NCI-H460 (cell line): ENCODE measurements around the genes DUSP21 and NDUFB11.

DNA sequence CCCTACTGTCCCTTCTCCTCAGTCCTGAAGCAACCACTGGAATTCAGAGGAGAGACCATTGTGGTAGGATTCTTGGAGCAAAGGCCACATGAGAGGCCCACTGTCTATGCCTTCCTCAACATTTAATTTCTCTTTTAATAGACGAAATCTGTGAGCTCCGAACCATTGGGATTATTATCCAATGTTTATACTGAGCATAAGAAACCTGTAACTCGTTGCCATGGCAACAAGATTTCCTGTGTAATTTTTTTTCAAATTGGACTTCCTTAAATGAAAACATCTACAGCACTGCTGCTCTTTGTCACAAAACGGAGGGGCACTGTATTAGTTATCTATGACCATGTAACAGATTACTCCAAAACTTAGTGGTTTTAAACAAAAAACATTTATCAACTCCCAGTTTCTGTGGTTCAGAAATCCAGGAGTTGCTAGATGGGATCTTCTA is 38.7 kb downstream of the PPP1R2C start:
RAMPAGE:
- cytosol, long total RNA: no peak
- long total RNA: no peak
- nucleus, long total RNA: no peak

RAMPAGE:
- cytosol, long total RNA: no peak
- long total RNA: no peak
- nucleus, long total RNA: no peak
Measured at GRCh38 chrX:43589730-43590702, 66.1 kb upstream of the MAOA start.

DNA sequence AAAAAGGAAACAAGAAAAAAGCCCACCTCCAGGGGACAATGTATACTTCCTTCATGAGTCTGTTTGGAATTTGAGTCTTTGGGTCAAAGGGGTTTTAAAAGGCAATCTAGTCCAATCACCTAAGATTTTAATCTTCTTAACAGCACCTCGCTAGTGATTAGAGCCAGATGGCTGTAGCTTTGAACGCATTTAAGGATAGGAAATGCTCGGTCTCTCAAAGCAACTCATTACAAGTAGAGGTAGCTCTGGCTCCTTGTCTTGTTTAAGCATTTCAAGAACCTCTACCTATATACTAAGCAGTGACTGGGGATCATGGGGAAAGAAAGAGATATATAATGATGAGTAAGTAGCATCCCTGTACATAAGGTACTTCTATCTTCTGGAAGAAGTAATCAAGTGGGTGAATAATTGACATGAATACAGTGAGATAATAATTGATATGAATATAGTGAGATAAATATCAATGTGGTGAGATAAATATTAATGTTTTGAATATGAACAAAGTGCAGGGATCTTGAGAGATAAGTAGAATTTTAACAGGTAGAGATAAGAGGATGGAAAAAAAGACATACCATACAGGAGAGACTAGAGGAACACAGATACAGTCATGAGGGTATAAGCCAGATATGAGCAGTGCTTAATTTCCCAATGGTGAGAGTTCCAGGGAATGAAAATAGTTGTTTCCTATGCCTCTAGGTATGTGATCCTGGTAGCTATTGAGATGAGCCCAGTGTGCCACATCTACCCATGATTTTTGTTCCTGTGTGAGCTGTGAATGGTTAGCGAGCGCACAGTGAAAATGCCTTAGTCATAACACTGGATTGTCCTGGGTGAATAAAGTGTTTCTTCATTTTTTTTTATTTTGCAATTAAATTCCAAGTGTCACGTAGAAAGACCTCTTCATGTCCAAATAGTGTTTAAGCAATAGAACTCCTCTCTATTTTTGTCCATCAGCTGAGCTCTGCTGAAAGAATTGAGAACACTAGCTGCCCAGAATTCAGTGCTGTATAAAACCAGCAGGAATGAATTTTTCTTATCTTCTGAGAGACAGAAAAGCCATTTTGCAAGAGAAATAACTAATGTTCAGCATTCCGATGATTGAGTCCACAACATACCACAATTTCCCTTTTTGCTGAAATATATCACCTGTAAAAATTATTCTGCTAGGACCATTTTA is 5.2 kb downstream of the MAOA start:
RAMPAGE:
- cytosol, long total RNA: no peak
- long total RNA: no peak
- nucleus, long total RNA: no peak

DNA sequence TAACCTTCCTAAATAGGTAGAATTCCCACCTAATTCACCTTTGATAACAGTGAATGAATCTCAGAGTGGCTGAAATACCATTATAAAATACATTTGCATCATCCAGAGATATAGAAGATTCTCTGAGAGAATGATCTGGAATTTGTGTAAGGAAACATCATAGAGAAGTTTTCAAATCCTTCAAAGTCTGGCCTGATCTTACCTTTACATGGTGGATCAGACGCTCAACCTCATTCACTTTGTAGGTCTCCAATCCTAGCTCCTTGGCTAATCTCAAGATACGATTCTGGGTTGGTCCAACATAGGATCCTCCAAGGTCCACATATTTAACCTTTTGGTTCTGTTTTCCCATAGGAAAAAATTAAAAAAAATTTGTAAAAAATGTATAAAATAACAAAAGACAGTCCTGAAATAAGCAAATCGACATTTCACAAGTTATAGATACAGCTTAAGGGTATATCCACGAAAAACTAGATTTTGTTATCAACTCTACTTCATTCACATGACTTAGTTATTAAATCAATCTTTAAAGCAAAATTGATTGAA is 43.5 kb downstream of the MAOB start:
RAMPAGE:
- cytosol, long total RNA: no peak
- long total RNA: no peak
- nucleus, long total RNA: no peak

RAMPAGE:
- cytosol, long total RNA: no peak
- long total RNA: no peak
- nucleus, long total RNA: no peak
Measured at GRCh38 chrX:44542150-44542480, 544 bp downstream of the FUNDC1 start.

DNA sequence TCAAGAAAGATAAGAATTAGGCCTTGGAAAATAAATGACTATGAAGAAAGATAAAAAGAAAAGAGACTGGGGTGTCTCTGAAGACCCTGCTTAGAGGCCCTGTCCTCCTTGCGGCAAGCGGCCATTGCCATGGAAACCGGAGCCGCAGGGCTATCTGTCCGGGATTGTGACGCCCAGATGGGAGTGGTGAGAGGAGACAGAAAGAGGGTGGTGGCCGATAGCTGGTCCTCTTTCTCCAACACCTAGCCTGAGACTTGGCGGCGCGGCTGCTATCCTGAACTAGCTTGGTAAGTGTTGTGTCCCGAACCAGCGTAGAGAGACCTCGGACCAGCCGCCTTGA is at the start of gene DUSP21:
Gene DUSP21 (plus strand): TSS at position 228 of the 340 bp plus-strand sequence.
RAMPAGE:
- cytosol, long total RNA: no peak
- long total RNA: no peak
- nucleus, long total RNA: no peak

DNA sequence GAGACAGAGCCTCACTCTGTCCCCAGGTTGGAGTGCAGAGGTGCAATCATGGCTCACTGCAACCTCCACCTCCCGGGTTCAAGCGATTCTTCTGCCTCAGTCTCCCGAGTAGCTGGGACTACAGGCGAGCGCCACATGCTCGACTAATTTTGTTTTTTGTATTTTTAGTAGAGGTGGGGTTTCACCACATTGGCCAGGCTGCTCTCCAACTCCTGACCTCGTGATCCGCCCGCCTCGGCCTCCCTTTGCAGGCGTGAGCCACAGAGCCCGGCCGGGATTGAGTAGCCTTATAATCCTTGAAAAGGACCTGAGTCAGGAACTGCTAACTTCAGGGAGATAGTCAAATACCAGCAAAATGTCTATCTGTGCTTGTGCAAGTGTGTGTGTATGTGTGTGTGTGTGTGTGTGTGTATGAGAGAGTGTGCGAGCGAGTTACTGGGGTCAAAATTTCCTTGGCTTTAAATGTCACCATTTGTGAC is 1.9 kb upstream of the KDM6A start:
RAMPAGE:
- cytosol, long total RNA: no peak
- long total RNA: no peak
- nucleus, long total RNA: no peak

RAMPAGE:
- cytosol, long total RNA: no peak
- long total RNA: no peak
- nucleus, long total RNA: no peak
Measured at GRCh38 chrX:44915699-44916033, 42.7 kb downstream of the KDM6A start.

GRCh38 chrX:44997391-44998358 is 124.7 kb downstream of the KDM6A start:
RAMPAGE:
- cytosol, long total RNA: no peak
- long total RNA: no peak
- nucleus, long total RNA: no peak

GRCh38 chrX:45069474-45070482 is 130.9 kb downstream of the DIPK2B start:
RAMPAGE:
- cytosol, long total RNA: no peak
- long total RNA: no peak
- nucleus, long total RNA: no peak

DNA sequence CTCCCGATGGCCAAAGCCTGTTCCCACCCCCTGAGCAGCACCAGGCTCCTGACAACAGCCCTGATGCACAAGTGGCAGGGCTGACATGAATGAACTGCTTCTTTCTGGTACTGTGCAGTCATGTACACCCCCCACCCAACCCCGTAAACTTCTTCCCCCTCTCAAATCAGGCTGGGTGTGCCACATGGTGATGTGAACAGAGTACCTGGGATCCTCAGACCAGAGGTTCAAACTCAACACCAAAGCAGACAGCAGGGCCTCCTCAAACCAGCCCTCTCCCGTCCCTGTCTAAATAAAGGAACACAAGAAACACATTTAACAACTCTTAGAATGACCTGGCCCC is 609.2 kb upstream of the DIPK2B start:
RAMPAGE:
- cytosol, long total RNA: no peak
- long total RNA: no peak
- nucleus, long total RNA: no peak

RAMPAGE:
- cytosol, long total RNA: no peak
- long total RNA: no peak
- nucleus, long total RNA: no peak
Measured at GRCh38 chrX:46574481-46575479, 1.2 kb downstream of the CHST7 start.

RAMPAGE:
- cytosol, long total RNA: no peak
- long total RNA: no peak
- nucleus, long total RNA: no peak
Measured at GRCh38 chrX:46587695-46588218, 14.2 kb downstream of the CHST7 start.

DNA sequence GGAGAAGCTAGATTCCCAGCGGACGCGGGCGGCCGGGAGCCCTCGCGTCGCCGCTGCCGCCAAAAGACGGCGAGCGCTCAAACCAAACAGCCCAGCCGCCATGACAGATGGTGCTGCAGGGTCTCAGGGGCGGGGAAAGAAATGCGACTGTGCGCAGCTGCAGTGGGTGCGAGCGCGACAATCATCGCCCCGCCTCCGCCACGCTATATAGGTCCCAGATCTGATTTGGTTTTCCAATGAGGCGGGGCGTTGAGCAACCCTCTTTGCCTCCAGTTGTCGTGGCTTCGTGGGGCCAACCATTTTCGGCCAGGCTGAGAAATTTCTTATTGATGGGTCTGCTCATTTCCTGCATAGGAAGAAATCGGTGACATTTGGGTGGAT is at the start of gene NDUFB11:
Gene NDUFB11 (minus strand): TSS at position 125 of the 381 bp plus-strand sequence.
RAMPAGE:
- cytosol, long total RNA: start-site peak on the minus strand centred at position 127 of the sequence, 38 bp wide, 10,634 and 19,278 reads in 2 replicates
- long total RNA: start-site peak on the minus strand centred at position 125 of the sequence, 35 bp wide, 4,078 and 19,530 reads in 2 replicates
- nucleus, long total RNA: start-site peak on the minus strand centred at position 119 of the sequence, 22 bp wide, 6,521 and 3,243 reads in 2 replicates

RAMPAGE:
- cytosol, long total RNA: no peak
- long total RNA: no peak
- nucleus, long total RNA: no peak
Measured at GRCh38 chrX:47225492-47226111, 7.1 kb downstream of the CDK16 start.

DNA sequence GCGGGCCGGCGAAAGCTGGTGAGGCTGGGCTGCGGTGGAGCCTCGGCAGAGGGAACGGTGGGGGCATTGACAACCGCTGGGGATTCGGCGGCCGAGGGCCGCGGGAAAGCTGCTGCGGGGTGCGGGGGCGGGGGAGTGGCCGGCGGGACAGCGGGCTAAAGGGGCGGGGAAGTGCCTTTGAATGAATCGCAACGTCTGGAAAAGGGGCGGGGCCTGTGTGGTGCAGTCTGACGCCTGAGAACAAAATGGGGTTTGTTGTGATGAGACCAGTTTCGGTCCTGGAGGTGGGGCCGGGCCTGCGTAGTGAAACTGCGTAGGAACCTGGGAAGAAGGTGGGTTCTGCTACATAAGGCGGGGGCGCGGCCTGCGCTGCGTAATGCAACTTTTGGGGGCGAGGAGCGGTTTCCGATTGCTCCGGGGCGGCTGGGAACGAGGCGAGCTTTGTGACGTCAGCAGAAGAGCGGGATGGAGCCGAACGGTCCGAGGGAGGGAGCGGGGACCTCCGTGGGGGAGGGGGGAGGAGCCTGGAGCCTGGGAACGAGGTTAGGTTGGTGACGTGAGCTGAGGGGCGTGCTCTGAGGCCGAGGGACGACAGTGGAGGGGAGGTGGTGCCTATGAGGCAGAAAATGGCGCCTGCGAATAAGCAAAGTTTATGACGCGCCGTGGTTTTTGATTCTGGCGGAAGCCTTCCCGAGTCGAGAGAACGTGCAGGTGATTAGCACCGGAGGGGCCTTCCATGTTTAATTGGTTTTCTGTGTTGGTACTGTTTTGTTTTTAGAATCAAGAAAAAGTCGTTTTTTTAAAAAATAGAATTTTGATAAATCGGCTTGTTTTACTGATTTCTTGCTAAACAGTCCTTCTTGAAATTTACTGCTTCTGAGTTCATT is 636 bp downstream of the USP11 start:
RAMPAGE:
- cytosol, long total RNA: start-site peak on the plus strand centred at position 259 of the sequence, 111 bp wide, 16 and 26 reads in 2 replicates
- long total RNA: start-site peak on the plus strand centred at position 259 of the sequence, 108 bp wide, 9 and 31 reads in 2 replicates
- nucleus, long total RNA: no peak

RAMPAGE:
- cytosol, long total RNA: no peak
- long total RNA: no peak
- nucleus, long total RNA: no peak
Measured at GRCh38 chrX:47456138-47456749, 26.8 kb downstream of the ZNF41 start.

RAMPAGE:
- cytosol, long total RNA: no peak
- long total RNA: no peak
- nucleus, long total RNA: no peak
Measured at GRCh38 chrX:47568620-47569107, 7.7 kb downstream of the ARAF start.

DNA sequence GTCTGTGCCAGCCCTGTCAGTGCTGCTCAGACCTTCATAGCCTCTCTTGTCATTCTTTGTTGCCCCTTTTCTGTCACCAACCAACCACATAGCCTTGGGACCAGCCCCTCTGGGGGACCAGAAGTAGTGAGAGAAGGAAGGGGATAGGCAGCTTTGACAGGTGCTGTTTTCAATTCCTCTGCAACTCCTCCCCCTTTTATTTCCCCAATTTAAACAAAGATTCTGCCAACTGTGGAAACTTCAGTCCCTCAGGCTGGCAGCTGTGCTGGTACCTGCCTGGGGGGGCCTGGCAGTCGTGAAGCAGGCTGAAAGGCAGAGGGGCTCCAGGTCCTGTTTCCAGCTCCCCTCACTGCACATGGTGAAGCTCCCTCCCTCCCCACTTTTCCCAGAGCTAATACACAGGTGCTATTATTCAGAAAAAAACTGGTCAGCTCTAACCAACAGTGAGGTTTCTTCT is 30.8 kb upstream of the ZNF81 start:
RAMPAGE:
- cytosol, long total RNA: no peak
- long total RNA: no peak
- nucleus, long total RNA: no peak

DNA sequence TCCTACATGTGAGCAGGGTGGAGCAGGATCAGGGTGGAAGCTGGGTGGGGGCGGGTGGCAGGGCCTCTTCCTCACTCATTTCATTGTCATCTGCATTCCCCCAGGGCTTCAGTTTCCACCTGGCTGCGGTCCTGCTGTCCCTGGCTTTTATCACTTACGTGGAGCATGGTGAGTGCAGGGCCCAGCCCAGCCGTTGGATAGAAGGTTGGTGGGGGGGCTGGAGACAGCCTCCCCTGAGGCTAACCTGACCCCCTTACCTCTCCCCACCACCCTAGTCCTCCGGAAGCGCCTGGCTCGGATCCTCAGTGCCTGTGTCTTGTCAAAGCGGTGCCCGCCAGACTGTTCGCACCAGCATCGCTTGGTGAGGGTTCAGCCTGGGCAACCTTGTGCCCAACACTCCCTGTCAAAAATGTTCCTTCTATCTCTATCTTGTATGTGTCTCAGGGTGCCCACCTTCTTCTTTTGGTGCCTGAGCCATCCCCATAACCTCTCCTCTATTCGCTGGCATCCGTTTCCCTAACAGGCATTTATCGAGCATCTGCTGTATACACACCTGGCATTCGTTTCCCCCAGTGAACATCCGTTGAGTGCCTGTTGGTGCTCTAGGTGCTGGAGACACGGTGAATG is 5.7 kb upstream of the EBP start:
RAMPAGE:
- cytosol, long total RNA: no peak
- long total RNA: no peak
- nucleus, long total RNA: no peak